ENCODE results near the gene CCDC195.

DNA sequence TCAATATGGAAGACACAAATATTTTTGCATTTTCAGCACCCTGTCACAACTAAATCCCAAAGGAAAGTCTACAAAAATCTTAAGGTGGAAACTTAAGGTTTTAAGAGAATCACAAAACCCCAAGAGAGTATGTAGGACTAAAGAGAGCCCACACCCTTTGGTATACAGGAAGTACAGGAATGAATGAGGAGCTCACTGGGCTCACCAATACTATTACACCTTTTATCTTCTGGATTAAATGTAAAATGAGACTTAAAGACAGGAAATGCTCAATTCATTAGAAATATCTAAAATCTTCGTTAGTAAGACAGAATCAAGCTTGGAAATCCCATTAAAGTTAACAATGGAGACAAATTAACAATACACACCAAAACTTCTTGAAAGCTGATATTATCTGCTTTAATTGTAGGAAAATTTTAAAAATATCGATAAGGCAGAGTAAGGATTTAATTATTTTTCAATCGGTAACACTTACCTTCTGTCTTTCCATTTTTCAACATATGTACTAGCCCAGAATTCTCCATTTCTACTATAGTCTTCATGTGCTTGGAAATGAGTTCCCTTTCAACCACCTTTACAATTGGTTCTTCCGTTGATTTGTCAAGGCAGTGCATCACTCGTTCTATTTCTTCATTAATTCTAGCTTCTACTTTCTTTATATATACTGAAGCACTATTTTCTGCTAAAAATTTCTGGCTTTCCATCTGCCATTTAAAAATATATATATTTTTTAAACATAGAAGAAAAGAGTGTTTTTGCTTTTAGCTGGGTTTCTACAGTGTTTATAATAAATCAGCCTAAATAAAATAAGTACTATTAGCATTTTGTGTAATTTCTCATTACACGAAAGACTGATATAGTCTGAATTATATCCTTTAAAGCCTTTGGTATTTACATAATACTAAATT is 74.0 kb downstream of the CUL3 start:
- PRO-cap, 2 experiments: no peak in any of the 2 experiments

- PRO-cap, 2 experiments: no peak in any of the 2 experiments
These were observed 57.3 kb downstream of the CUL3 start for GRCh38 chr2:224527333-224528731.

GRCh38 chr2:224532385-224532791 is 52.8 kb downstream of the CUL3 start:
- PRO-cap, 2 experiments: no peak in any of the 2 experiments

DNA sequence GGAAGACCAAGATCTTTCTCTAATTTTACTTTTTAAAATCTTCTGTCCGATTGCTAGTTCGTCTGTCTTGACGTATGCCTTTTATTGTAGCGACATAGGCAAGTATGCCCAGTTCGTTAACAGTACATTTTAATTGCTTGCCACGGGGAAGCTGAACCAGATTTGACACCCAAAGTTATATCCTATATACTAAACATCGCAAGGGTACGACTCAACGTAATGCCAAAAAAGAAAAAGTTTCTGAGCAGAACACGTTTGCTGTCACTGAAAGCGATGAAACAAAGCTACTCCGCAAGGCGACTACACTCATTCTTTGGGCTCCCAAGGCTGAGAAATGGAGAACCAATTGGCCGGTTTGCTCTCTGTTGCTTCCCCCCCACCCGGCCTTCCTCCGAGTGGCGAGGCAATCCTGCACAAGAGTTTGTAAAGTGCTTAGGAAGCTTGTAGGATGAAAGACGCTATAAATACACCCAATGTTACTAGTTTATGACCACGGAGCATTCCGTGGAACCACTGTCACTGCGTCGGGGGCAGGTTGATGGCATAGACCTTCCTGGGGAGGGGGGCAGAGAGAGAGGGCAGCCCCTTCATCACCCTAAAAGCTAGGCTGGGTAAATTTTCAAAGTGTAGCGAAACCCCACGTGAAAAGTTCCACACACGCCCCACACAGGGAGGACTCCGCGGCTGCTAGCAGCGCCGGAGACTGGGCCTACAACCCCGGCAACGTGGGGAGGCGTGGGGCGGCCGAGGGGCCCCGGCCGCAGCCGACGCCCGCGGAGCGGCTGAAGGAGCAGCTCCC is 1.1 kb downstream of the CUL3 start:
- PRO-cap, 2 experiments: no peak in any of the 2 experiments

DNA sequence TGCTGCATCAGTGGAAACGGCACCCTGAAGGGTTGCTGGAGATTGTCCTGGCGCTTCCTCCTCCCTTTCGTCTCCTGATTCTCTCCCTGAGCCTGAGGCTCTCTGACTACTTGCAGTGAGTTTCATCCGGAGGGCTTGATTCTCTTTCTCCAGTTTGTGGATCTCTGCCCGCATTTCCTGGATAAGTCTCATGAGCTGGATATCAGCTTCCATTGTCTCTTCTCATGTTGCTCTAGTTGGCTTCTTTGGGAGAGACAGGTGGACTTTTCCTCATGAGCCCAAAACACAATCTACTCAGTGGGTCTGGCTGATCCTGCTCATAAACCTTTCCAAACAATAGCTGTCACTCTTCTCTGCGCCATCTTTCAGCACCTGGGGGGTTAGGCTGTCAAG is at the start of gene CCDC195:
Gene CCDC195, minus strand, starts transcription at position 213 of the 393 bp plus-strand sequence.
- PRO-cap, 2 experiments: no peak in any of the 2 experiments

DNA sequence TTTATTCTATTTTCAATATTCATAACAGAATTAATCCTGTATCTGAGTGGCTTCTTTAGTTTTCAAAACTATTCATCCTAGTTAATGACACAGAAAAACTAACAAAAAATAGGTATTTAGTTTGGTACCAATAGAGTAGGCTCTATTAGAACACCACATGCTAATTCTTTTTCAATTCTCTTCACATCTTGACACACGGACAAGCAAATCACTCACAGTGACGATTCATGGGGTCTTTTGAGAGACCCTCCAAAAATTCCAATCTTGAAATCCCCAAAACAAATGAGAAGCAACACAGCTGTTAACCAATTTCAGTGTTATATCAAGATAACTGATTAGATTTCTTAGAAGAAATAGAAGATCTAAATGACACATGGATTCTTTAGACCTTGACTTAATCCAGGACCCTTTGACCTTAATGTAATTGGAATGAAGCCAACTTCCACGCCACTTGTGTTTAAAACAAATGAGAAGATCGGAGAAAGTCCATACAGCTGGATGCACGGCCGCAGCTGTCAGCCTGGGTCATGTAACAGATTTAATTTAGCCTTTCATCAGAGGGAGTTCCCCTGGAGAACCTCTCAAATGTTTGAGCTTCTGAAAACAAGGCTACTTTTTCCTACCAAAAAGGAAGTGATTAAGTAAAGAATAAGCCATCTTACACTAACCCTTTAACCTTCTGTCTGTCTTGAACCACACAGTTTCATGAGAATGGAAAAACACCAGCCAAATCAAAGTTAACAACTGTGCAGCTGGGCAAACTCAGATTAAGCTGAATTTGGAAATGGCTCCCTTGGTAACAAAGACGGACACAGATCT is 103.8 kb downstream of the DOCK10 start:
- PRO-cap, 2 experiments: no peak in any of the 2 experiments

GRCh38 chr2:224953153-224953686 is 89.0 kb downstream of the DOCK10 start:
- PRO-cap, 2 experiments: no peak in any of the 2 experiments

- PRO-cap, 2 experiments: no peak in any of the 2 experiments
These were observed 59.2 kb downstream of the DOCK10 start for GRCh38 chr2:224983018-224983428.

DNA sequence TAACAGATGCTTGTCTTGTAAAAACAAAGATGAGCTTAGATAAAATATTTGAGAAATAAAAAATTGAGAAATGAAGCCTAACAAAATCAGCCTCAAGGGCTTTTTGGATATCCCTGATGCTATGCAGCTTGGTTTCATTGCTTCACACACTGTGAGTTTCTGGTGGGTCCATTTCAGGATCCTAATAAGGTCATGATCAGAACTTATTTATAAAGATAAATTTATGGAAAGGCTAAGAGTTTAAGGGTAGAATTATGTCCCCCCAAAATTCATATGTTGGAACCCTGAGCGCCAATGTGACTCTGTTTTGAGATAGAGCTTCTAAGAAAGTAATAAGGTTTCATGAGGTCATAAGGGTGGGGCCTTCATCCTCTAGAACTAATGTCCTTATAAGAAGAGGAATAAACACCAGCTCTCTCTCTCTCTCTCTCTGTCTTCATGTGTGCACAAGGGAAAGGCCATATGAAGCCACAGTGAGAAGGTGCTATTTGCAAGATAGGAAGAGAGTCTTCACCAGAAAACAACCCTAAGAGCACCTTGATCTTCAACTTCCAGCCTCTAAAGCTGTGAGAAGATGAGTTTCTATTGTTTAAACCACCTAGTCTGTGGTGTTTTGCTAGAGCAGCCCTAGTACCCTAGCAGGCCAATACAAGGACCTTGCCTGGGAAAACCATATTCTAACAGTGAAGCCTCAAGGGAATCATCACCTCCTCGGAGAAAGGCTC is 55.9 kb downstream of the DOCK10 start:
- PRO-cap, 2 experiments: no peak in any of the 2 experiments

DNA sequence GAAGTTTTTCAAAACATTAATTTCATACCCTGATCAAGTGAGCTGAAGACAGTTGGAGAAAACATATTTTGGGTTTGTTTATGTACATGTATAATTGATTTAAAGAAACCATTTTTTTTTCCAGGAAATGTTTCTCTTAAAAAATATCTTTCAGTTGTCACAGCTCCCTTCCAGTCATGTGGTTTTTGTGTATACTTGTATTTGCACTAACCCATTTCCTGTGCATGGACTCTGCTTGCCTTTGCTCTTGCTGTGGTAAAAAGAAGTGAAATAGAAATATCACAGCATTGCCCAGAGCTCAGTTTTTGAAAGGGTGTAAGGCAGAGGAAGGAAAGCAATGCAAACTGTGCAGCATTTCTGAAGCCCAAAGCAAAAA is 10.4 kb upstream of the DOCK10 start:
- PRO-cap, 2 experiments: no peak in any of the 2 experiments

DNA sequence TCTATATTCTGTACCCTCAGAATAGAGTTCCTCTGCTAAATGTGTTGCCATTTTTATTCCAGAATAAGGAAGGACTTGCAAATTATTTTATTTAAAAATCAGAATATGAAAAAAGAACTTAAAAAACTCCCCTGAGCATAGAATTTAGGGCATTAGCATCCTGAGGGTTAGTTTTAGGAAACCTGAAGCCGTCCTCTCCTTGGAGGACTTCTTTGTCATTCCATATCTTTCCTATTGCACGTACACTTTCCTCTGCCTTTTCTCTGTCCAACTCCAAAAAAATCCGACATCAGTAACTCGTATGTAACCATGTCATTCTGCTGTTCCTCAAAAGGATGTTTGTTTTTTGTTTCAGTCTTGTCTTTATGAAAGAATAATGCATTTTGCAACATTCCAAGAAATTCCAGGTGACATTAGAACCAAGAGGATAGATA is 38.0 kb upstream of the NYAP2 start:
- PRO-cap, 2 experiments: no peak in any of the 2 experiments

- PRO-cap, 2 experiments: no peak in any of the 2 experiments
These were observed 266.8 kb downstream of the NYAP2 start for GRCh38 chr2:225666250-225666682.

DNA sequence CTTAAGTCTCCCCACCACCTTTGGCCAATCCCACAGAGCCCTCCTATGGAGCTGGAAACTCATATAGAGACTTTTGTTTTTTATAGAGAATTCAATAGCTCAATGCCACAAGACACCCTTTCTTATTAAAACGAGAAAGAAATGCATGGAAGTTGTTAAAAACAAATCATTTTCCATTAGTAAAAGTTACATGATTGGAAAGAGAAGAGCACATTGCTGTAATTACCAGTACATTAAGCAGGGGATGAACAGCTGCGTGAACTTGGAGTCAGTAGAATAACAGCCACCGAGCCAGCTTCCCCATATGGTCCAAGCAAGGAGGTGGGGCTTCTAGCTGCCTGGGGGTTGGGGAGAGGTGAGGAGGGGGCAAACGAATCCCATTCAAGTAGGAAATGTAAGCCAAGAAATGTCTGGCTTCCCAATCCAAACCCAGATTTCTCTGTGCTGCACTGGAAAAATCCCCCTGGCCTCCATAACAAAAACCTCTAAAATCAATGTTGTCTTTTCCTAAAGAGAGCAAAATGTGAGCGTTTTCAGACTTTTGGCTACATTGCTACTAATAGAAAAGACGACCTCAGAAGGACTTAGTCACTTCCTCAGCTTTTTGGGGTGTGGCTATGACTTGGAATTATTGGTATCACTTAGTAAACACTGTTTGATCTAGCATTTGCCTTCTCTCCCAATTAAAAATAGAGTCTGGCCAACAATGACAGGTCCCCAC is 614.4 kb downstream of the IRS1 start:
- PRO-cap, 2 experiments: no peak in any of the 2 experiments

DNA sequence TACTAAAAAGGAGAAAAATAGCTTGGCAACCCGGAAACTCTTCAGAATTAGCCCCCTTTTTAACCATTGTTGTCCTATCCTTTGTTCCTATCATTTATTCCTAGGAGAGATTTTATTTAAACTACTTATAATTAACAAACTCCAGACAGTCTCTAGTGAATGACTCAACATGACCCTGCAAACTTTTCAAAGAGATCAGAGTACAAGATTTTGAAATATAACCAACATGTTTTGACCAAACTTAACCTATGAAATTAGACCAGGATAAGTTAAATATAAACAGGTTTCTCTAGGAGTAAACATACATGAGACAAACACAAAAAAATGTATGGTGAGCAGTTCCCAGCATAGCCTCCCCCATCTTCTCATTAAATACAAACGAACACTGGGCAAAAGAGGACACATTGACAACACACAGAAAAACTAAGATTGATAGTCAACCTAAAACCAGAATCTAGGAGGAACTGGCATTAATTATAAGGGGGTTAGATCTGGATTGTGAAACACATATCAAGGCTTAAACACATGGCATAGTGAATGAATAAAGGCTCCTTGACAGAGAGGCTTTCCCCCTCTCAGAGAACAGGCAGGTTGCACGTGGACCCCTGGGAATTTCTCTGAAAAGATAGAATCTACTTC is 284.2 kb downstream of the IRS1 start:
- PRO-cap, 2 experiments: no peak in any of the 2 experiments

DNA sequence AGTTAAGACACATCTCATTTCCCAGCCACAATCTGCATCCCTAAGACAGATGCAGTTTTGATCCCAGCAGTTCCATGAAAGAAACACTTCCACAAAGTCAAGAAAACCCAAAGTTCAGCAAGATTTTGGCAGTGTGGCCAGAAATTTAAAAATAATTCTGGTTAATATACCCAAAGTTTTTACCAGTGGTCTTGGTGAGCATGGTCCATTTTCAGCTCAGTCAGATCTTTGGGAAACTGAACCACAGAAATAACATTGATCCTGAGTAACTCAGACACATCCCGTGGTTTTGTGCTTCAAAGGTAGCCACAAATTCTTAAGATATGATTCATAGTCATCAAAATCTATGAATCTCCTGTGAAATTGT is 147.4 kb downstream of the IRS1 start:
- PRO-cap, 2 experiments: no peak in any of the 2 experiments

DNA sequence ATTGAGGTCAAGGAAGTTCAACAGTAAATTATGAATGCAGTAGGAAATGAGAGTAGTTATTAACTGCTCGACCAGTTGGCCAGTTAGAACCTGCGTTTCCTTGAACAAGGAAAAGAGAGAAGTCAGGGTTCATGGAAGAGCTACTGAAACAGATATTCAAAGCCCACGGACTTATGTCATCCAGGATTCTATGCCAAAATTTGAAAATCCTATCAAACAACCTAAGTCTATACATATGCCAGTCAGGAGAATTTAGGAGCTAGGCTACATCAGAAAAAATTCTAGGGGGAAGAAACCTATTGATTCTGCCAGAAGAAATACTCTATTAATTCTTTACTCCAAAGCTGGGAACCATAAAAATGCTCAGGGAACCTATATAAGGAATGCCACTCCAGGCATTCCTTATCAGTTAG is 147.0 kb downstream of the IRS1 start:
- PRO-cap, 2 experiments: no peak in any of the 2 experiments

- PRO-cap, 2 experiments: no peak in any of the 2 experiments
These were observed 109.2 kb downstream of the IRS1 start for GRCh38 chr2:226690097-226691076.

- PRO-cap, 2 experiments: no peak in any of the 2 experiments
These were observed 9.5 kb downstream of the IRS1 start for GRCh38 chr2:226789788-226790804.

GRCh38 chr2:226875531-226876458 is 39.9 kb downstream of the RHBDD1 start:
- PRO-cap, 2 experiments: no peak in any of the 2 experiments

GRCh38 chr2:227064763-227065613 is 99.0 kb downstream of the COL4A4 start:
- PRO-cap, 2 experiments: no peak in any of the 2 experiments

Data from Metastatic Liver Carcinoma in the Lung (tissue), 2 donors.